Pulmonary artery (tissue), 1 donor: ENCODE data around the genes CAVIN4 and PPP3R2.

- PRO-cap = no peak
Measured at GRCh38 chr9:100516129-100516676, 43.3 kb downstream of the TMEFF1 start.

GRCh38 chr9:100577852-100578435, at the start of gene CAVIN4:
TSS of gene CAVIN4 (plus strand) at chr9:100578079.
- PRO-cap = no peak

DNA sequence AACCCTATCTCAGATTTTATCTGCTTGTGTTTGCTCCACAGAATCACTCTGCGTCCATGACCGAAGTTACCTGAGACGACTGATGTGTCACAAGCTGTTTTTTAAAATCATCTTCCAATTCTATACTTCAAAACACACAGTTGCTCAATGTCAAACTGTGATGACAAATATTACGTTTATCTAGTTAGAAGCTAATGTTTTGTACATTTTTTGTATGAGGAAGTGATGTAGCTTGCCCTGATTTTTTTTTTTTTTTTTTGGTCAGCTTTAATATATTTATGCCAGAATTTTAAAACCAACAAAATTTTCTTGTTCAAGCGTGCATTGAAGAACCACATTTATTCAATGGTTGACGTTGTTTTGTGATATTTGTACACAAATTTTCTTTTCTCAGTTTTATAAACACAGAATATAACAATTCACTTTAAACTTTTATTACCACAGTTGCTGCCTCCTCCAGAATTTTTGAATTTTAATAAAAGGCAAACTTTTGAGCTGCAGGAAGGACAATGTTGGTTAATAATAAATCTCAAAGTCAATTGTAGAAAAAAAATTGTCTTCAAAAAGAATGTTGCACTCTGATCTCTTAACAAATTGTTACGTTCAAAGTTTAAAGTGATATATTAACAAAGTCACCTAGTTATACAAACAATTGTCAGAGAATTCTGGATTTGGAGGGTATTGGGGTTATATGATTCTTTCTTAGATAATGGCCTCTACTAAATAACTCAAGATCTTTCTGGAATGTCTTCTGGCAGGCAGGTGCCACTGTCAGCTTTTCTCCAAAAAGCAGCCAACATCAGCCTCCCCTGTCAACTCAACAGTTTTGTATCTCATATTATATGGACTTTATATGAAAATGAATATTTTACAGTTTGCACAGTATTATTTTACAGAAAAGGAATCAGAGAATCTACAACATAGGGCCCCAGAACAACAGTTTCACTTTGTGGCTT, 60.5 kb downstream of the BAAT start:
- PRO-cap = no peak

DNA sequence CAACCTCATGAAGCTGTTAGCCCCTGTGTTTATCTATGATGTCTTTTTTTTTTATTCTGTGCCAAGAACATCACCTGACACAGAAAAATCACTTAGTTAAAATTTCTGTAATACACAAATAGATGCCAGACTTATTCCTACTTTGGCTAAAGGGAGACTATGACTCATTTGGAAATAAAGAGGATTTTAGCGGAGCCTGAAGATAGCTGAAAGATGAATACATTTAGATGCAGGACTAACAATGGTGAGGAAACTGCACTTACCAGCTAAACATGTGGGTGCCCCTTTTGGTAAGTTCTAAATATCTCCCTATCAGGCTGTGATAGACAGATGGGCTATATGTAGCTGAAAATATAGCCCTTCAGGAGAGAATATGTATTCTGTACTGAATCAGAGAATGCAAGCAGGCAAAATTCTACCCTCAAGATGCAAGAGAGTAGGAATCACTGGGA, 58.2 kb downstream of the BAAT start:
- PRO-cap = no peak

- PRO-cap = no peak
Measured at GRCh38 chr9:101399377-101400134, 905 bp downstream of the ZNF189 start.

DNA sequence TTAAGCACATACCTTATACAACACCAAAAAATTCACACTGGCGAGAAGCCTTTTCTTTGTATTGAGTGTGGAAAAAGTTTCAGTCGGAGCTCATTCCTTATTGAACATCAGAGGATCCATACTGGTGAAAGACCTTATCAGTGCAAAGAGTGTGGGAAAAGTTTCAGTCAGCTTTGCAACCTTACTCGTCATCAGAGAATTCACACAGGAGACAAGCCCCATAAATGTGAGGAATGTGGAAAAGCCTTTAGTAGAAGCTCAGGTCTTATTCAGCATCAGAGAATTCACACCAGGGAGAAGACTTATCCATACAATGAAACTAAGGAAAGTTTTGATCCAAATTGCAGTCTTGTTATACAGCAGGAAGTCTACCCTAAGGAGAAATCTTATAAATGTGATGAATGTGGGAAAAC, 10.1 kb downstream of the ZNF189 start:
- PRO-cap = no peak

- PRO-cap = no peak
Measured at GRCh38 chr9:101409160-101410045, 10.8 kb downstream of the ZNF189 start.

DNA sequence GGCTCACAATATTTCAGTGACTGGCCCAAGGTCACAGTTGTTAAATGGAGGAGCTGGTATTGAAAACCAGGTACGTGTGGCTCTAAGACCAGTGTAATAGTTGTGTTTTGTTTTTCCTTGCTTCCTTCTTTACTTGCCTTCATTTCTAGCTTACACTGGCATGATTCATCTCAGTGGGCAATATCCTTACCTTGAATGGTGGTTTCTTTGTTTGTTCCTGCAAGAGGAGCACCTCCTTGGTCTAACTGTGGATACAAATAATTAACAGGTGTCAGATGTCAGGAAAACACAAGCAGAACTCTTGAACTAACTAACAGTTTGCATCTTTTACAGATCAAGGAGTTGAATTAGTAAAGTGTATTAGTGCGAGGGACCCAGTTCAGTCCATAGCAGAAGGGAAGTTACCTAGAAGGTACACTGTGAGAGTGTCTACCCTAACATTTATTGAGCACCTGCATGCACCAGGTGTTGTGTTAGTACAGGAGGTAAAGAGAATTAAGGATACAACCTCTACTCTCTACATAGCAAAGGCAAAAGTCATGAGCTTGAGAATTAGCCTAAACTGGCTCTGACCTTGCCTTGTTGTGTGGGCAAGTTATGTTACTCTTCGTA, 7.2 kb downstream of the ALDOB start:
- PRO-cap = no peak

DNA sequence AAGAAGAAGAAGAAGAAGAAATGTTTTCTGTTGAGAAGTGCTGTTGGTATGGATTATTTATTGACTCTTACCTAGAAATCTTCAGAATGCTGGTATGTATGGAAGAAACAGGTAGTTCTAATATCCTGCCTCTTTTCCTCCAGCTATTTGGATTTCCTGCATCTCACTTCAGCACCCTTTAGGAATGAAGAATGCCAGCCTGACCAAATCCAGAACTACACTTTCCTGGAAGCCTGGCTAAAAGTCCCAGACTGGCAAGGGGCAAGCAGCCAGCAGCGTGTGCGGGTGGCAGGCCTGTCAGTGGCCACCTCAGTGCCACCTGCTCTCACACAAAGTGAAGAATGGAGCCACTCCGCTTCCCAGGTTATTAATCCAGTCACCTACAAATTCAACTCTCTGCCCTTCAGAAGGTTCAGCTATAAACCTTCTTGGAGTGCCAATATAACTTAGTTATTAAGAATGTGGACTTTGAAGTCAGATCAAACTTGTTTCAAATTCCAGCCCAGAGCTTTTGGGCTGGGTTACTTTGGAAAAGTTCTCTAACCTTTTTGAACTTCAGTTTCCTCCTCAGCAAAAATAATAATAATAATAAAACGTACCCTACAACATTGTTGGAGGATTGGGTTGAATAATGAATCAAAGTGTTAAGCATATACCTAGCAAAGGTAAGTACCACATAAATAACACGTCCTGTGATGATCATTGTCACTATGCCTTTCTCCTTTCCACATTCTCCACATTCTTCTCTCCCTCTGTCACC, 6.8 kb upstream of the ALDOB start:
- PRO-cap = no peak

GRCh38 chr9:101594876-101595223, at the start of gene PPP3R2:
TSS of gene PPP3R2 (minus strand) at chr9:101594969.
- PRO-cap = no peak

DNA sequence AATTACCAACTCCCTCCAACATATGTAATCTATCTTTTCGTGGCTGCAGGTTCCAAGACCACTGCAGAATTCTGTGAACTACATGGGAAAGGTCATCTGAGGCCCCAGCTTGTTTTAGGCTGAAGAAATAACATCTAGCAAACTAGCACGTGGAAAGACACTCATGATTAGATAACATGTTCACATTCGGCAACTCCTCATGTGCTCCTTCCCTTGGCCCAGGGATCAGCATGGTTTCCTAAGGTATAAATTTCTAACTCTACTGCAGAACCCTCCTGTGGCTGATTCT, 58.2 kb downstream of the NIPSNAP3B start:
- PRO-cap = no peak

- PRO-cap = no peak
Measured at GRCh38 chr9:104841455-104842411, 77.8 kb downstream of the NIPSNAP3B start.

DNA sequence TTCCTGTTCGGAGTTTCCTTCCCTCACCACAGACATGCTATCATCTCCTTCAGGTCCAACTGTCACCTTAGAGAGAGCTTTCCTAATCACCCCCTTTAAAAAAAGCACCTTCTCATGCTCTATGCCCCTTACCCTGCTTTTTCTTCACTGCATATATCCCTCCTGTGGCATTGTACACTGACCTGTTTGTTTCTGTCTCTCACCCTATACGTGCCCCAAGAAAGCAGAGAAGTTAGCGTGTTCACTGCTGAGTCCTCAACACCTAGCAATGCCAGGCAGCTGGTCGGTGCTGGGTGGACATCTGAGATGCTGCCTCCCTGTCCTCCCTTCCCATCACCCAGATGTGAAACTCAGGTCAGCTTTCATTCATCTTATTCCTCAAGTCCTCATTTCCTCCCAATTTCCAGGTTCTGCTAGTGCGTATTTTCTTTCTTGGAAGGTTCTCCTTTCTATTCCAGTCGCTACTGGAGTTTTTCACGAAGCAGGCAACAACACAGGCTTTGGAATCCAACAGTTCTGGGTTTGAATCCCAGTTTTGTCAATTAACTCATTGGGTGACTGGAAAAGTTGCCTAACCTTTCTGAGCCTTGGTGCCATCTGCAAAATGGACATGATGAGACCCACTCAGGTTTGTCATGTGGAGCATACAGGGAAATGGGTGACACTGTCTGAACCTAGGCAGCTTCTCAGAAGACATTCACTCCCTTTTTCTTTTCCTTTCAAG, 79.2 kb downstream of the NIPSNAP3B start:
- PRO-cap = no peak

GRCh38 chr9:104903228-104904218, 24.4 kb downstream of the ABCA1 start:
- PRO-cap = no peak

GRCh38 chr9:104907236-104907708, 20.7 kb downstream of the ABCA1 start:
- PRO-cap = no peak

DNA sequence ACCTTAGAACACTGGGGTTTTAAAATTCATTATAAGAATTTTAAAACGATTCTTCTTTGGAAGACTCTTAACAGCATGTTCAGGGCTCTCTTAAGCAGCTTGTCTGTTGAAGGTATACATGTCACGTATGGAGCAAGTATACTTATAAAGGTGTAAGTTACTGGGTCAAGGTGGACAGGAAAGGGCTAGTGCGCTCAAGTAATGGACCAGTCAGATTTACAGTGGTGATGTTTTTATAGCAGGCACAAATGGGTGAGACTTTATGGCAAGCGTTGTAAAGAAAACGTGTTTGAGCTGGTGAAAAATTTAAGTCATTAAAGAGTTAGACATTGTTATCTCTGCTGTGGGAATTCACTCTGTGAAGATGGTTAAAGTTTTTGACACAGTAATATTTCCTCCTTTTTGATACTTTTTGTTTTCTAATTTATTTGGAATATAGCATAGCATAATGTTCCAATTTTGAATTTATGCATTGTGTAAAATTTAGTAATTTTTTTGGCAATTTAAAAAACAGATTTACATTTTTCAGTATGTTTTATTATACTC, 8.0 kb downstream of the SLC44A1 start:
- PRO-cap = no peak

DNA sequence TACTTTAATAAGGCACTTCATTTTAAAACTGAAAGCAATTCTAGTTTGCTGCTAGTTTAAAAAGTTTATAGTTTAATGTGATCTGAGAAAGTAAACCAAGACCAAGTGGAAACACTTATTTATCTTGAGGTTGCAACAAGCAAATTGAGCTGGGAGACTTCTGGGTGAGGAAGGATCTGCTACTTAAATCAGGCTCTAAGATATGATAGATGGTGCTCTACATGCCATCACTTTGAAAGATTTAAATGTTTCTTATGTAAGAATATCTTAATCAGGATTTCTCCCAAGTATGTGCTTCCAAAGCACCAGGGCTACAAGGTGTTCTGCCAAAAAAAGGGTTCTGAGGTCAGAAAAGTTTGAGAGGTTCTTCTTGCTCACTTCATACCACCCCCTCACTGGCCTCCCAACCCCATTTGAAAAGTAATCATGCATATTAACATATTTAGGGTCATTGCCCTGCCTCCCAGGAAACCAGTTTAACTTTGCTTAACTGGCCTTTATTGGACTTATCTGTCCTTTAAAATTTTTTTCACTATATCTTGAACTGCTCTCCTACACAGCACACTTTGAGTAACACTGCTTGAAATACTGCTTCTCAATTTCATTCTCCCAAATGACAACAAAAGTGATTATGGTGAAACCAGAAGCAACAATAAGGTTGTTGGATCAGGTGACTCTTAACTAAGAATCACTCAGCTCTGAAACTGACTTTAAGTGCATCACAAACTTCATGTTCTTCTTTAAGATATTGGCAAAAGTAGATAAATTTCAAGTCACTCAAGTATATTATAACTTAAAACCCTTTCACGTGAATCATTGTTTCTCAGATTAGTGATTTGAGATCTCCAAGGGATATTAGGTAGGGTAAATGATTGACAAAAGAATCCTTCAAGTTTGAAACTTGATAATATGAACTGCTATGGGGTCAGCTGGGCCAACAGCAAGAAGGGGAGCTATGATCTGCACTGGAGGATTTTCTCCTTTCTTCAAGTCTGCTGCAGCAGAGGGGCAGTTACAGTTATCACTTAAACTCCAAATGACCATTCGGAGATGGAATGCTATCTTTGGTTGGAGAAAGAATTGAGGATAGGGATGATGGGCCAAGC, 15.7 kb downstream of the SLC44A1 start:
- PRO-cap = no peak

DNA sequence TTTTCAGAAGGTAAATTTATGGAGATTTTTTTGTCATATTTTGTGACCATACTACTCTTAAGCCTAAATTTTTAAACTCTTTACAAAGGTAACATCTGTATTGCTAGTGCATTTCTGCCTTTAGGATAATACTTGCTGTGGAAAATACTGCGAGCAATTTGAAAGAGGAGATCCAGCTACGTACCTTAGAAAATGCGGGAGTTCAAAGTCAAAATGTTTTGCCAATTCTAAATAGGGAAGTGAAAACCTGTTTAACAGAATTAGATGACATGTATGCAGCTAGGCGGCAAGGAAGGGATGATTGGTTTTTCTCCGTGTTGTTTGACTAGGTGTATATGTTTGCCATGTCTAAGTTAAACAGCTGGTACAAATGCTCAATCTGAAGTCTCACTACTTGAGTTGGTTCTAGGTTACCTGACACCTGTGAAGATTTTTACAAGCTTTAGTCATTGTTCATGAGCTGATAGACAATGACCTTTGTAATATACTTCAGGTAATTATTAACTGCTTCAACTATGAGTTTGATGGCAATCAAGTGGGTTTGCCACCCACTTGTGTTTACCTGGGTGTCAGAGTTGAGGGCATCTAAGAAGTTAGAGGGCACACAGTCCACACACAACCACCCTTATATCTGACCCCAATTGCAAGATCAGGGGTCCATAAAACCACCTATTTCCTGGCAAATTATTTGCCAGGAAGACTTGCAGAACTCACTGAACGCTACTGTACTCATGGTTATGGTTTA, 74.3 kb downstream of the SLC44A1 start:
- PRO-cap = no peak

GRCh38 chr9:105353003-105353820, 94.6 kb upstream of the FSD1L start:
- PRO-cap = no peak

GRCh38 chr9:105439387-105439765, 8.5 kb upstream of the FSD1L start:
- PRO-cap = no peak